Monocyte (primary cell): ENCODE results near the genes POM121 and SPDYE9.

GRCh38 chr7:70729370-70730101 lies 402.4 kb upstream of the GALNT17 start:
- PRO-cap, 2 experiments, result no peak in any of the 2 experiments

- PRO-cap, 2 experiments, result peak in 2 of 2 experiments; most common plus-strand start chr7:72925121 (in 2); most common minus-strand start chr7:72924985 (in 2)
Measured at GRCh38 chr7:72924336-72925288, at the start of gene POM121. Gene POM121, plus strand, starts transcription at chr7:72925095.

GRCh38 chr7:73085809-73086294 lies at the start of gene SPDYE9:
Gene SPDYE9, minus strand, starts transcription at chr7:73086038.
- PRO-cap, 2 experiments, result no peak in any of the 2 experiments

GRCh38 chr7:73308115-73308724 lies 406 bp downstream of the NSUN5 start:
- PRO-cap, 2 experiments, result no peak in any of the 2 experiments

- PRO-cap, 2 experiments, result peak in 2 of 2 experiments; most common plus-strand start chr7:73358121 (in 2); most common minus-strand start chr7:73358516 (in 1)
Measured at GRCh38 chr7:73357777-73358976, 30.2 kb downstream of the FKBP6 start.

- PRO-cap, 2 experiments, result no peak in any of the 2 experiments
Measured at GRCh38 chr7:73566418-73567412, 9.2 kb upstream of the BCL7B start.

DNA sequence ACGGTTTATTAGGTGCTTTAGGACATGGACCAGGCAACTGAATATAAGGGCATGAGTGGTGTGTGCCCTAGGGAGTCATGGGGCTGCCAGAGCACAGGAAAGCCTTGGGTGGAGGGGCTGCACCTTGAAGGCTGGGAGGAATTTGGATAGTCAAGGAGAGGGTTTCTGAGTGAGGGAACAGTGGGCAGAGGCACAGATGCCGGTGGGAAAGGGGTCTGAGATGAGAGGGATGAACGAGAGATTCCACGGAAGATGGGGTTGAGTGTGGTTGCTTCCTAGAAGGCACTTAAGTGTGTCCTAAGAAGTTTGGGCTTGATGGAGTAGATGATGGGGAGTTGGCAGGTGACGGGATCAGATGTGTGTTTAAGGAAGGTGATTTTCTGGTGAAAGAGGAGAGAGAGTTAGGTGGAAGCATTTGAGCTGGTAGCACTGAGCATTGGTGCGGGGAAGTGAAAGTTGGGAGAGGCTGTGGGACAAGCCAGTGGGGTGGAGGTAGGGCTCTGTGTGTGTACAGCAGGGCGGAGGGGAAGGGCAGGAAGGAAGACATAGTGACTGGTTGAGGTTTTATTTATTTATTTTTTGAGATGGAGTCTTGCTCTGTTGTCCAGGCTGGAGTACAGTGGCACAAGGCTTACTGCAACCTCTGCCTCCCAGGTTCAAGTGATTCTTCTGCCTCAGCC lies 6.2 kb downstream of the BUD23 start:
- PRO-cap, 2 experiments, result peak in 1 of 2 experiments; most common plus-strand start position 456 of the sequence (in 1)

DNA sequence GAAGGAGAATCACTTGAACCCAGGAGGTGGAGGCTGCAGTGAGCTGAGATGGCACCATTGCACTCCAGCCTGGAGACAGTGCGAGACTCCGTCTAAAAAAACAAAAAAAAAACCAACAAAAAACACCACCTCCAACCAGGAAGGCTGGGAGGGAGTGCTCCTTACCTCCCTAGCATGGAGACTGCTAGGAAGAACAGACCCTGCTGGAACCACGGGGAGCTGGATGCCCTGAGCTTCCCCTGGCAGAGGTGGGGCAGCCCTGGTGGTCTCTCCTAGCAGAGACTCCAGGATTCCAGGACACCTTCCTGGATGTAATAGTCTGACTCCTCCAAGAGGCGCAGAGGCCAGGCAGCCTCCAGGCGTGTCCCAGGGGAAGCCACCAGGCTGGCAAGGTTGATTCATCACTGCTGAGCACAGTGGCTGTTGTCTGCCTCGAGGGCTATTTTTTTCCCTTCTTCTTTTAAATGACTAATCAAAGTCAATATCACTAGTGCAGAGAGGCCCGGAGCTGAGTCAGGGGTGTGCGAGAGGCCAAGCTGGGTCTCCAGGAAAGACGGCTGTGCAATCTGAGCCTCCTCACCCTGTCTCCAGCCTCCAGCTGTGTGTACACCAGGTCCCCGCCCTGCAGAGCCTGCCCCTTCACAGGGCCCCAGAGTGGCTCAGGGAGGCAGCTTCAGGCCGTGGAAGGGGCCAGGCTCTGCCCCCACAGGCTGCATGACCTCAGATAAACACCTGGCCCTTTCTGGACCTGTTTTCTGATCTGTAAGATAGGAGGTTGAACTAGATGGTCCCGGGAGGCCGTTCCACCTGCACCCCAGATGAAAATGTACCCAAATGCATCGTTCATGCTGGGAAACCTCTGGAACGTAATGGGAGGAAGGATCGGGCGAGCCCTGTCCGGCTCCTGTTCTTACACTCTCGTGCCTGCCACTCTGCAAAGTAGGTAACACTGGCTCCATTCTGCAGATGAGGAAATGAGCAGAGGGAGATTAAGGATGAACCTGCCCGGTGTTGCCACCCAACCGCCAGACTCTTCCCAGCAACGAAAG lies 3.8 kb downstream of the STX1A start:
- PRO-cap, 2 experiments, result peak in 2 of 2 experiments; most common plus-strand start position 511 of the sequence (in 2); most common minus-strand start position 552 of the sequence (in 2)

GRCh38 chr7:73831181-73831719 lies 454 bp downstream of the CLDN4 start:
- PRO-cap, 2 experiments, result no peak in any of the 2 experiments

DNA sequence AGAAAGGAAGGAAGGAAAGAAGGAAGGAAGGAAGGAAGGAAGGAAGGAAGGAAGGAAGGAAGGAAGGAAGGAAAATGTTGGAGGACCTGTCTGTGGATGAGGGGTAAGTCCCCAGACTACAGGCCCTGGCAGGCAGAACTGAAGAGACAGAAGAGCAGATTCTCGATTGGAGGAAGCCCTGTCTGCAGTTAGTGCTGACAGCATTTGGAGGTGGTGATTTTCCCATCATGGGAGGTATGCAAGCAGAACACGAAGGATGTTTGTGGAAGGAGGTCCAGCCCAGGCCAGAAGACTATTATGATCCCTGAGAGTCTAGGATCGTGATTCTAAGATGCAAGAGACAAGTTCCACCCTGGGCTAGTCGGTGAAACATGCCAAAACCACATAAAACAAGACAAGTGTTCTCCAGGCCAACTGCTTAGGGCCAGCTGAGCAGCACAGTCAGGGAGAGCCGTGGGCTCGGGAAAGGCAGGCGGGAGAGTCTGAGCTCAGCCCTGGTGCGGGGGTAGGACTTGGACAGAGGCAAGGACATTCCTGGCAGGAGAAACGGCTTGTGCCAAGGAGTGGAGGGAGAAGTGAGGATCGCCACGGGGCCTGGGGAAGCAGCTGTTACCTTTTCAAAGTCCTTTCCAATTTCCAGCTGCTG lies 4.0 kb downstream of the ELN start:
- PRO-cap, 2 experiments, result no peak in any of the 2 experiments

- PRO-cap, 2 experiments, result no peak in any of the 2 experiments
Measured at GRCh38 chr7:74053464-74053945, 25.5 kb downstream of the ELN start.

- PRO-cap, 2 experiments, result no peak in any of the 2 experiments
Measured at GRCh38 chr7:74059606-74060746, 23.6 kb upstream of the LIMK1 start.

DNA sequence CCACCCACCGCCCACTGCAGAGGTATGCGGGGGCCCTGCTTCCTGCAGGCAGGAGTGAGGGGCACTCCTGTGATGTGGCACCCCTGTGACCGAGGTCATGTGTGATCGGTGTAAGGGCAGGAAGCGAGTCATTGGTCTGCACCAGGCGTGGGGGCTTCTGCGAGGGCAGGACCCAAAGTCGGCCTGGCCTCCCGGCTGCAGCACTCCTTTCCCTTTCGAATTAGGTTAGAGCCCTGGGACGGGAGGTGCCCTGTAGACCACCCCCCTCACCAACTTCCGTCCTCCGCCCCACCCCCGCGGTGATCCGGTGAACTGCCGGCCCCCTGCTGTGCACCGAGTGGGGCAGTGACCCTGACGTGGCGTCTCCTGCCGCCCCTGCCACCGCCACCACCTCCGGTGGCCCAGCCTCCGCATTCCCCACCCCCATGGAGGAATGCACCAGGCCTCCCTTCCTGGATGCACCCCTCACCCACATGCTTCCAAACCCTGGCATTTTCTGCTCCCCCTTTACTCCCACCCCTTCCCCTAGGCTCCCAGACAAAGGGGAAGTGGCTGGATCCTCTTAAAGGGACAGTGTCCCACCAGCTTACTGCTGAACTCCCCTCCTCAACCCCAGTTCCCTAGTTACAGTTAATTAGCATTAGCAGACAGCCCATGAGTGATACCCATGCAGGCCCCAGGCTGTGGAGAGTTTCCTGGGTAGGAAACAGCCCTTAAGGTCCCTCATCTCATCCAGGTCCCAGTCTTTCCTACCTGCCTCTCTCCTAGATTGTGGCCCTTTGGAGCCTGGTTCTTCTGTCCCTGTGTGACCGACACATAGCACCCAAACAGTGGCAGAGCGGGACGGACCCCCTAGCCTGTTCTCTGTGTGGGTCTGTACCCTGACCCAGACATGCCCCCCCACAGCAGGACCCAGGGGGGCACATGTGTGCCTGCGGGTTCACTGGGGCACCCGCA lies 11.1 kb downstream of the LIMK1 start:
- PRO-cap, 2 experiments, result peak in 2 of 2 experiments; most common plus-strand start position 141 of the sequence (in 1); most common minus-strand start position 217 of the sequence (in 2)

- PRO-cap, 2 experiments, result peak in 1 of 2 experiments; most common plus-strand start chr7:74178603 (in 1)
Measured at GRCh38 chr7:74178395-74178935, 4.3 kb downstream of the EIF4H start.

- PRO-cap, 2 experiments, result peak in 2 of 2 experiments; most common plus-strand start chr7:74212752 (in 1); most common minus-strand start chr7:74212790 (in 2)
Measured at GRCh38 chr7:74212481-74213068, 2.8 kb downstream of the LAT2 start.

DNA sequence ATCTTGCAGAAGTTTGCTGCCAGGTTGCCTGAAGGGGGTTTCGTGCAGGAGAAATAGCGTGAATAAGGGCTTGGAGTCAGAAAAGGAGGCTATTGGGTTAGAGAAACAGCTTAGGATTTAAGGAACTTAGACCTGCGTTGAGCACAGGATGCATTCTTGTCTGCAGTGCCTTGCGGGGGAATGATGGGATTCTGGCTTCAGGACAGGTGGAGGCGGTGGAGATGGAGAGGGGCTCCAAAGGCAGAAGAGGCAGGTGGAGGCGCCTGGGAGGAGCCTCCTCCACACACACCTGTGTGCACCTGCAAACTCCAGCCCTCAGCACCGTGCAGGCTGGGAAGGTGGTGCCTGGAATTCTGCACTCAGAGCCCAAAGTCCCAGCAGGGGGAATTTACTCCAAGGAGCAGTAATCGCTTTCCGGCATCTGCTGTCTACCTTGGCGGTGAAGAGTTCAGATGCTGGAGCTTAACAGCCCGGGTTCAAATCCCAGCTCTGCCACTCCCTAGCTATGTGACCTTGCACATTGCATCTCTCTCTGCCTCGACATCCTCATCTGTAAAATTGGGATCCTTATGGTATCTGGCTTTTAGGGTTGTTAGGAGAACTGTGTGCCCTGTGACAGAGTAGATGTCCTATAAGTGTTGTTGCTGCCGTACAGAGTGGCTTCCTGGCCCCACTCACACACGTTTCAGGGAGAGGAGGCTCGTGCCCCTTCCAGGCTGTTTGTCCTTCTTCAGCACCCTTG lies 1.9 kb downstream of the CLIP2 start:
- PRO-cap, 2 experiments, result no peak in any of the 2 experiments

DNA sequence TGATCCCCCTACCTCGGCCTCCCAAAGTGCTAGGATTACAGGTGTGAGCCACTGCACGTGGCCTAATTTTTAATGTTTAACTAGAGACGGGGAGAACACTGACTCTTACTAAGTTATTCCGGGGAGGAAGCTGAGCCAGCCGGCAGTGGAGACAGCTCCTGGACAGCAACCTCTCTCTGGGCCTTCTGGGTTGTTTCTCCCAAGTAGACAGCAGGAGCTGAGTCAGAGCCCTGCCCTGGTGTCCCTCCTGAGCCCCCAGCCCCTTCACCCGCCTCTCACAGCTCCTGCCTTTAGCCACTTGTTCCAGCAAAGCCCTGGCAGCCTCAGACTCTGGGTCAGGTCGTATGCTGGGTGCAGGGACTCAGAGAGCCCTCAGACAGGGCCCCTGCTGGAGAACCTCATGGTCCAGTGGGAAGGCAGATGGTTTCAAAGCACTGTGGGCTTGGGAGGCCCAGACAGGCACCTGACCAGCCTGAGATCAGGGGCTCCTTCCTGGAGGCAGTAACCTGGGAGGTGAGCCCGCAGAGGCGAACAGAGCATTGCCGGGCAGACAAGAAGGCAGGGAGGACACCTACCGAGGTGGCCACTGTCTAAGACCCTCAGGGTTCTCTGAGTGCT lies 18.5 kb upstream of the GTF2IRD1 start:
- PRO-cap, 2 experiments, result no peak in any of the 2 experiments

- PRO-cap, 2 experiments, result no peak in any of the 2 experiments
Measured at GRCh38 chr7:74454889-74455796, 1.4 kb downstream of the GTF2IRD1 start.

DNA sequence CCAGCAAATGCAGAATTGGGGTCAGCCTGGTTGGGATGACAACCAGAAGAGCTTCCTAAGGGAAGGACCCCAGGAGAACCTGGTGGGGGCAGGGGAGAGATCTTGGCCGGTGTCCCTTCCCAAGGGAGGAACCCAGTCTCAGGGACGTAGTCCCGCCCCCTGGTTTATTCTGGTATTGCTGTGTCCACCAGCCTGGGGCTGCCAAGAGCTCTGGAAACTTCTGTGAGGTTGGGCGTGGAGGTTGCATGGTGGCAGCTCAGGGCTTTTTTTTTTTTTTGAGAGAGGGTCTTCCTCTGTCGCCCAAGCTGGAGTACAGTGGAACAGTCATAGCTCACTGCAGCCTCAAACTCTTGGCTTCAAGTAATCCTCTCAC lies 19.4 kb downstream of the GTF2IRD1 start:
- PRO-cap, 2 experiments, result no peak in any of the 2 experiments

GRCh38 chr7:74479955-74480827 lies 26.5 kb downstream of the GTF2IRD1 start:
- PRO-cap, 2 experiments, result peak in 2 of 2 experiments; most common plus-strand start chr7:74480640 (in 1); most common minus-strand start chr7:74480454 (in 2)